Urinary bladder (tissue), 3 donors: ENCODE data around the gene GPRC5A.

DNA sequence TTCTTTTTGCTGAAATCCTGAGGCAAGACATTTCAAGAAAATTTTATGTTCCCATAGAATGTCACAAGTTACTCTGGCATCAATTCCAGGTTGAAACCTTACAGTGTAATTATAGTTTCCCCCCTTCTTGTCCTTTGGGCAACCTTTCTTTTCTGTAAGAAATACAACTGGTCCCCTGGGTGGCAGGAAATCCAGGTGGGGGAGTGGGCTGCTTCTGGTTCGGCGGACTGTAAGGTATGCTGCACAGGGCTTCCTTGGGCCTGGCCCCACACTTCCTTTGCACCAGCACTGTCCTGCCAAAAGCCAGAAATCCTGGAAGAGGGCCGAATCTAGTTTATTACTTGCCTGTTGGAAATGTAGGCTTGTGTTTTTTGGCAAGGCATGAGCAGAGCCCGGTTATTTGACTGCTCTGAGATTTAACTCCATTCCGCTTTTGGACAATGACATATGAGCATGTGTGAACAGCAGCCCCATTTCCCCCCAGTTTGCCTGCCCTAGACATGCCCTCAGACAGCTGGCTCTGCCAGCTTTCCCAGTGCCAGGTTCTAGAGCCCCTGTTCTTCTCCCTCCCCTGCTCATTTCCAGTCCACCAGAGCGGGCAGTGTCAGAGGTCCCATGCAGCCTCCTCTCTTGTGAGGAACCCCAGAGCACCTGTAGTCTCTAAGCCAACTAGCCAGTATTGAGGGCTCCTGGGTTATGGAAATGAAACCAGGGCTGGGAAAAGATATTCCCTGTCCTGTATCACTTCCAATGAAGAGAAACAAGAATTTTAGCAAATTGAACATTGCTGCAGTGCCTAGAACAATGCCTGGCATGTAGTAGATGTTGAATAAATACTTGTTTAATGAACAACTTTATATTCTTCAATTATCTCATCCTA lies 86.7 kb downstream of the BORCS5 start:
- PRO-cap = no peak
- RAMPAGE, long total RNA = no peak

GRCh38 chr12:12450842-12451260 lies 94.0 kb downstream of the BORCS5 start:
- PRO-cap = no peak
- RAMPAGE, long total RNA = no peak

DNA sequence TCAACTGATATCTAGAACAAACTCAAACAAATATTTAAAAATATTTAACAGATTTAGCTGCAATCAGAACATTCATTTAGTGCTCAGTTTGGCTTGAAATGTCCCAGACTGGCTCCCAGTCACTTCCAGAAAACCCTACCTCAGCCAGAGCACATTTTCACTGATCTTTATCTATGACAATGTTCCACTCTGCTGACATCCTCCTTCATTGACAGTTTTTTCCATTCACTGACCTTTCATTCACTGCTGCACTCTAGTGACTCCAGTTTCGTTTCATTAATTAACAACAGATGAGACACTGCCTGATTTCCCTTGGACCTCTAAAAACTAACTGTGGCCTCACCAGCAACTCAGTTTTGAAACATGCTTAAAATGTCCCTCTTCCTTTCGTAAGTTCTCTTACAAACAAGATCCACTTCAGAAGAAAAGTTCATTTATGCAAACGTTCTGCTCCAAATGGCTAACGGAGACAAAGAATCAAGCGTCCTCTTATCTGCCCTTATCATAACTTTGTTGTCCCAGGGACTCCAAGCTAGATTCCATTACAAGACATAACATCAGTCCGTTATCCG lies 56.7 kb downstream of the DUSP16 start:
- PRO-cap = no peak
- RAMPAGE, long total RNA = no peak

GRCh38 chr12:12538548-12538971 lies 24.1 kb downstream of the DUSP16 start:
- PRO-cap = no peak
- RAMPAGE, long total RNA = no peak

DNA sequence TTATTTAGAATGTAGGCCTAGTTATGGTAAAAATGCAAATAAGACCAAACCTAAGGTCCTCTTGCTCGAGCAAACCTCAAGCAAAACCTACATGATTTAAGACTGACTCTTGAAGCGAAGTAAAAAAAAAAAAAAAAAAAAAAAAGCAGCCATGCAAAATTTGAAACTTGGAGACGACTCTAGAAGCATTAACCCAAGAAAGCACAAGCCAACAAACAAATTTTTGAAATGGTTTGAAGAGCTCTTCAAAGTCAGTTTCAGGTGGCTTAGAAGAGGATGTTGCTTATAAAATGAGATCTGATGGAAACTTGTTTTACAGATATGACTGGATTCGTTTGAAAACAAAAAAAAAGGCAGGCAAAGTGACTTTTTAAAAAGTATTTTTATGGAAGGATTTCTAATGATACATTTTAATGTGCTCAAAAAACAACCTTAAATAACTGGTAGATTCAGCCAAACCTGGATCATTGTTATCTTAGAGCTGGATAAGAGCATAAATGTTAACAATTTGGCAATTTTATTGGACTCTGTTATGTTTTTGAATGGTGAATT lies 1.1 kb upstream of the GPR19 start:
- PRO-cap = unidirectional peak, minus-strand start at position 89 of the sequence
- RAMPAGE, long total RNA = no peak

GRCh38 chr12:12838457-12838708 lies 25.2 kb downstream of the DDX47 start:
- PRO-cap = no peak
- RAMPAGE, long total RNA = no peak

GRCh38 chr12:12839741-12840492 lies 26.8 kb downstream of the DDX47 start:
- PRO-cap = no peak
- RAMPAGE, long total RNA = no peak

GRCh38 chr12:12885518-12885903 lies 5.9 kb upstream of the GPRC5A start:
- PRO-cap = no peak
- RAMPAGE, long total RNA = no peak

GRCh38 chr12:12891061-12891862 lies at the start of gene GPRC5A:
TSS of gene GPRC5A (plus strand) at chr12:12891562.
- PRO-cap = bidirectional peak, plus-strand start at chr12:12891263, minus-strand start at chr12:12891274; bidirectional peak, plus-strand start at chr12:12891562, minus-strand start at chr12:12891483
- RAMPAGE, long total RNA = start-site peak on the minus strand at chr12:12891274-12891326, 15 and 9 reads in 2 replicates

- PRO-cap = no peak
- RAMPAGE, long total RNA = no peak
Observed at GRCh38 chr12:12908629-12909390, 17.4 kb downstream of the GPRC5A start.

- PRO-cap = no peak
- RAMPAGE, long total RNA = no peak
Observed at GRCh38 chr12:12912935-12913982, 21.9 kb downstream of the GPRC5A start.

DNA sequence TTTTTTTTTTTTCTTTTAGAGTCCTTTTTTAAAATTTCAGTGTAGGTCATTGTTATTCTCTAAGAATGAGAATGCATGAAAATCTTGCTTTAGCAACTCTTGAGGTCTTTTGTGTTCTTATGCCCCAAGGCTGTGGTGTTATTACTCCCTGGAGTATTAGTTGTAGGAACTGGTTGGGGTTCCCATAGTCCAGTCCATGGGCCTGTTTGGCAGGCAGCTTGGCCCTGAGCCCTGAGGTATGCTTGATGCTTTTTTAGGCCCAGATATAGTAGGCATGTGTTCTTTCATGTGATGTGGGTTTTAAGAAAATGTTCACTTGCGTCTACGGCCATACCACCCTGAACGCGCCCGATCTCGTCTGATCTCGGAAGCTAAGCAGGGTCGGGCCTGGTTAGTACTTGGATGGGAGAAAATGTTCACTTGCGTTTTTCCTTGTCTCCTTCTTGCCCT lies 1.7 kb downstream of the FAM234B start:
- PRO-cap = unidirectional peak, plus-strand start at position 318 of the sequence
- RAMPAGE, long total RNA = no peak

GRCh38 chr12:13194637-13195192 lies 1.8 kb upstream of the EMP1 start:
- PRO-cap = no peak
- RAMPAGE, long total RNA = no peak

DNA sequence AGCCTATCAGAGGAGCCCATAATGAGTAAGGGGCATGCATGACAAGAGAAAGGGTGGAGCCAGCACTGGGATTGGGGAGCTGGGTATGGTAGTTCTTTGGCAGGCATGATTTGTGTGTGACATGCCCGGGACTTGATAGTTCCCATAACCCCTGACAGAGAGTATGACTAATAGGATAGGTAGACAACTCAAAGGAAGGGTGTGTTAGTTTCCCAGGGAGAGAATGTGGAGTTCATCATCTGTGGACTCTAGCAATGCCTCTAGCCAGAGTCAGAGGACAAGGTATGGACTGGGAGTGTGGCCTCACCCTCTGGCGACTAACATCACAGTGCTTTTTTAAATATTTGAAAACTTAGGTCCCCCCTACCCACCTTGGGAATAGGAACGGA lies 143.1 kb downstream of the EMP1 start:
- PRO-cap = no peak
- RAMPAGE, long total RNA = no peak

- PRO-cap = no peak
- RAMPAGE, long total RNA = no peak
Observed at GRCh38 chr12:13404628-13405253, 208.2 kb downstream of the EMP1 start.

- PRO-cap = unidirectional peak, plus-strand start at chr12:13744434
- RAMPAGE, long total RNA = no peak
Observed at GRCh38 chr12:13744251-13744496, 237.2 kb downstream of the GRIN2B start.

DNA sequence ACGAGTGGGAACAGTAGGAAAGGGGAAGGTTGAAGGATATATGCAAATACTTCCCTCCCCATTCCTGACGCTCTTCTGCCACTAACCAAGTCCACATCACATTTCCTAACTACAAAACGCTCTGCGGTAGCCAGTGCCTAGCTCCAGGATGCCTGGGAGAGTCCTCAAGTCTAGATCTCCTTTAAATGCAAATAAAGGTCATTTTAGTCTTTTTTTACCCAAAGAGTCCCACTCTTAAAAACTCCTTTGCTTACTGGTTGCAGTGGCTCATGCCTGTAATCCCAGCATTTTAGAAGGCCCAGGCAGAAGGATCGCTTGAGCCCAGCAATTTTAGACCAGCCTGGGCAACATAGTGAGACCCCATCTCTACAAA lies 153.1 kb upstream of the ATF7IP start:
- PRO-cap = no peak
- RAMPAGE, long total RNA = no peak

GRCh38 chr12:14769905-14770673 lies 842 bp downstream of the H4C16 start:
- PRO-cap = bidirectional peak, plus-strand start at chr12:14770092, minus-strand start at chr12:14770026; bidirectional peak, plus-strand start at chr12:14770373, minus-strand start at chr12:14770292
- RAMPAGE, long total RNA = no peak

- PRO-cap = no peak
- RAMPAGE, long total RNA = no peak
Observed at GRCh38 chr12:14771312-14772420, 735 bp upstream of the H4C16 start.

DNA sequence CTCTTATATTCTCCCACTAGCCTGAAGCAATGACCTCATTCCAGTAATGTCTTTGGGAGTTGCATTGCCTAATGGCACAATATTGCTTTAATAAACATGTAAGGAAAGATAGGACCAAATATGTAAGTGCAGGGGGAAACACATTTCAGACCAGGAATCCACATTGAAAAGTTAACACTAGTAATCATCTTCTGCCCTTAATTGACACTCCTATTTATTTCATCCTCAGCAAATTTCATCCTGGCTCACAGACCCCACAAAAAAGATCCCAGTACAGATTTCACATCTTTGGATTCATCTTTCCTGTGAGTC lies 1.6 kb downstream of the H2AJ start:
- PRO-cap = no peak
- RAMPAGE, long total RNA = no peak